Helper T cell (primary cell): ENCODE results near the genes PPP2R5B and CDC42EP2.

DNA sequence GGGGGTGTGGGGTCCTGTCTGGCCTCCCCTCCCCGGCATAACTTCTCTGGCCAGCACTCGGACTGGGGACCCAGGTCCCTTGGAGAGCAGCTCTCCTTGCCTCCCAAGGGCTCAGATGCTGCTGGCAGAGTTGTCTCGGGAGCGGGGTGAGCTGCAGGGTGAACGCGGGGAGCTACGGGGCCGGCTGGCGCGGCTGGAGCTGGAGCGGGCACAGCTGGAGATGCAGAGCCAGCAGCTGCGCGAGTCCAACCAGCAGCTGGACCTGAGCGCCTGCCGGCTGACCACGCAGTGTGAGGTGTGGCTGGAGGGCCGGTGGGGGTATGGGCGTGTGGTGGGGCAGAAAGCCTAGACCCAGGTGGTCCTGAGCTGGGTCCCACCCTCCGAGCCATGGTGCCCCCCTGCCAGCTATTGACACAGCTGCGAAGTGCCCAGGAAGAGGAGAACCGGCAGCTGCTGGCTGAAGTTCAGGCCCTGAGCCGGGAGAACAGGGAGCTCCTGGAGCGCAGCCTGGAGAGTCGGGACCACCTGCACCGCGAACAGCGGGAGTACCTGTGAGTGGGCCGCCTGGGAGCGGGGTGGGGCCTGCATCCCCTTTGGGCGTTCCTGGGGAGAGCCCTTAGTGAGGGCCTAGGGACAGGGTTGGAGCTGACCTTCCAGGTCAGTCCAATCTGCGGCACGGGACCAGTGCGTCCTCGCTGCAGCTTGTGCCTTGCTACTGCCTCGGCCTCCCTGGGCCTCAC lies 5.8 kb upstream of the RPS6KA4 start:
- PRO-cap, 2 experiments: no peak in any of the 2 experiments

GRCh38 chr11:64357825-64358372 lies 1.1 kb upstream of the RPS6KA4 start:
- PRO-cap, 2 experiments: no peak in any of the 2 experiments

DNA sequence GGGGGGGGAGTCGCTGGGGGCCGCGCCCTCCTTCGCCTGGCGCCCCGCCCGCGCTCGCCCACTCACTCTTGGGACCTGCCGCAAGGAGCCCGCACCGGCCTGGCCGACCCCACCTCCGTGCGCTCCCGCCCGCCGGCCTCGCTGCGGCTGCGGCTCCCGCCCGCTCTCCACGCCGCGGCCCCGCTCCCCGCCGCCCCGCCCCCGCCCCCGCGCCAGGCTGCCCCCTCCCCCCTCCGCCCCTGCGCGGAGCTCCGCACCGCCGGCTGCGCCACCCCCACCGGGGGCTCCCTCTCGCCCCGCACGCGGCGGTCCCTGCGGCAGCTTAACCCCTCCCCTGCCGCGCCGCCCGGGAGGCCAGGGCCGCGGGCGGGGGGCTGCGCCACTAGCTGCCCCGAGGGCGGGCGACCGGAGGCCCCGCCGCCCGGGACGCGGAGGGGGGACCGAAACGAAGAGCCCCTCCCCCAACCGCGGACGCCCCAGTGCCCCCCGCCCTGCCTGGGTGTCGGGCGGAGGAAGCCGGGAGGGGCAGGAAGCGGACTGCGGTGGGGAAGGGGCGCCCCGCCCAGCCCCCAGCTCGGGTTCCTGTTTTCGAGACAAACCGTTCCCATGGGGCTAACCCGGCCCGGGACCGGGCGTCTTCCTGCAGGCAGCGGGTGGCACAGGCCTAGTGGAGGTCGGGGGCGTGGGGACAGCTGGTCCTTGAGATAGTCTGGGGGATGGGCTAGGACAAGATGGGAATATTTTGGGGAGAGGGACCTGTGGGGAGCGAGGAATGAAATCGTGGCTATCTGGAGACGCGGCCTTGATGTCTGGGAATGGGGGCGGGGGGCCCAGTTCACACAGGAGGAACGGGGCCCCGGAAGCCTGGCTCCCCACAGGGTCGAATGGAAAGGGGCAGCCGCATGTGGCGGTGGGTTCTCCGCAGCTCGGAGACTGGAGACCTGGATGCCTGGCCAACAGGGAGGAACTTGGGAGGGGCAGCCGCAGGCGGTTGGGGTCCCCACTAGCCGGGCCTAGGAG lies 1.0 kb upstream of the RASGRP2 start:
- PRO-cap, 2 experiments: peak in 2 of 2 experiments; most common plus-strand start position 65 of the sequence (in 2); most common minus-strand start position 149 of the sequence (in 2)

GRCh38 chr11:64761556-64762023 lies 1.8 kb upstream of the PYGM start:
- PRO-cap, 2 experiments: no peak in any of the 2 experiments

GRCh38 chr11:64775022-64776271 lies 2.9 kb downstream of the SF1 start:
- PRO-cap, 2 experiments: no peak in any of the 2 experiments

DNA sequence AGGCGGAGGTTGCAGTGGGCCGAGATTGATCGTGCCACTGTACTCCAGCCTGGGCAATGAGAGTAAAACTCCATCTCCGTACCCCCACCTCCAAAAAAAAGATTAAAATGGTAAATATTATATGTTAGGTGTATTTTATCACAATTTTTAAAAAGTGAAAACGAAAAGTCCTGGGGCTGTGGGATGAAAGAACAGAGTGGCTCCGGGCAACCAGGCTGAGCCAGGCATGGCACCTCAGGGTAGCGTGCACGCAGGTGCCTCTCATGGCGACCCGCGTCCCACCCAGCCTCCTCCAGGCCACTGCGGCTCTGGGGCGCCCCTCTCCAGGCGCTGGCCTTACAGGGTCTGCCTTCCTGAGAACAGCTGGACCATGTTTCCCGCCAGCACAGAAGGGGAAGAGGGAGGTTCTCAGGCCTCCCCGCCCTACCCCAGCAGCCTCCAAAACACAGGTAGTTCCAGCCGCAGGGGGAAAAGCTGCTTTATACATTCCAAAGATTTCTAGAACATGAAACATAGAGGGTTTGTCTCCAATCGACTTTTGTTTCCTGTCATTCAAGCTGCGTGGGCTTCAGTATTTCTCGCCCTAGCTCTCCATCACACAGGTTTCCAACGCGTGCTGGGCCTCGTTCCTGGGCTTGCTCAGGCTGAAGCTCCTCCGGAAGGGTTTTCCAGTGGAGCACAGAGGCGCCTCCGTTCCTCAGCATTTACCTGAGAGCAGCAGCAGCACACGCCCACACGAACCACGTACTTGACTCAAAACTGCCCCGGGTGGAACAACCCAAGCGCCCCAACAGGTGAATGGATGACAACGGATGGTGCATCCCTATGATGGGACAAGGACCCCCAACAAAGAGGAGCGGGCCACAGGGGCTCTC lies 10.5 kb downstream of the EHD1 start:
- PRO-cap, 2 experiments: no peak in any of the 2 experiments

DNA sequence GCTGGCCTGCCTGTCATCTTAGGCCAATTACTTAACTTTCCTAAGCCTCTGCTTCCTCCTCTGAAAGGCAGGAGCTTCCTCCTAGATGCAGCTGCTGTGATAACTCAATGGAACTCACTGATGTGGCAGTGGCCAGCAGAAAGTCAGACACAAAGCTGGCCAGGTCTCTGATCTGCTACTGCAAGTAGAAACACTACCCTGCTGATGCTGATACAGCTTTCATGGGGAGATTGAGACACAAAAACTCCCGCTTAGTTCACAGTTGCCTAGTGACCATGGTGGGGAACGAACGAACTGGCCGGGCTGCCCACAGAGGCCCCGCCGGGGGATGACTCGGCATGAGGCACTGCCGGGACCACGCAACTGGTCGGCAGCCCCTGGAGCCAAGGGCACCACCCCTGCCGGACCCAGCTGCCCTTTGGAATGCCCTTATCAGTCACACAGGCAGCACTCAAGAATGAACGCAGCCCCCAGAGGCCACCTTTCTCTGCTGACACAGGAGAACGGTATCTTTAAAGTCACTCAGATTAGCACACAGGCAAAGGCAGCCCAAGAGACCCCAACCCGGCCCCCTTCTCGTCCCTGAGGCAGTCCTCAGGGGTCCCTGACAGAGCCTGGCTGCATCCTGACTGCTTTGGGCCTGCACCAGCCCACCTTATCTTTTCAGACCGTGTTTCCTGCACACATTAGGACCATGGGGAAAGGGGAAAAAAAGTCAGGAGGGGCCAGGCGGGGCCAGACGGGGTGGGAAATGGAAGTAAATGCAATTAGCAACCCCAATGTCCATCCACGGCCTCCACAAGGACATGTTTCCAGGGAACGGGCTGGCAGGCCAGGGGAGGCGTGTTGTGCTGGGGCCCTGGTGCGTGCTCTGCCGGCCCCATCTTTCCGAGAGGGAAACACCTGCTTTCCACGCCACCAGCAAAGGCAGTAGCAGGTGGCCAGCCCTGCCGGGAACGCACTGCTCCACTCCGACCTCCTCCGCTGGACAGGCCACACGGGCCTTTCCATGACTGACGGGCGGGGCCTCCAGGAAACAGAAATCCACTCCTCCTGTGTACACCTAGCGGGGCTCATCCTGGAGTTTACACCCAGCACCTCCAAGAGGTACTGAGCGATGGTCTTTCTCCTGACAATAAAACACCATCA lies 7.7 kb downstream of the EHD1 start:
- PRO-cap, 2 experiments: no peak in any of the 2 experiments

DNA sequence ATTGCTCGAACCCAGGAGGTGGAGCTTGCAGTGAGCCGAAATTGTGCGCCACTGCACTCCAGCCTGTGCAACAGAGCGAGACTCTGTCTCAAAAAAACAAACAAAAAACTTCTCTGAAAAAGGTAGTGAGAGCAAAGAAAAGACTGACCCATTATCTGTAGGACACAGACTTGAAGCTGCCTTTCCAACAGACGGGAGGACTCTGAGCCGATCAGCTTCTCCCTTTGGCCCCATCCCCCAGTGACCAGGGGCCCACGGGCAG lies 3.0 kb downstream of the EHD1 start:
- PRO-cap, 2 experiments: no peak in any of the 2 experiments

- PRO-cap, 2 experiments: peak in 2 of 2 experiments; most common plus-strand start chr11:64878883 (in 2)
Observed at GRCh38 chr11:64878741-64879583, 541 bp upstream of the EHD1 start.

GRCh38 chr11:64896337-64896988 lies 18.0 kb upstream of the EHD1 start:
- PRO-cap, 2 experiments: no peak in any of the 2 experiments

GRCh38 chr11:64923782-64925094 lies at the start of gene PPP2R5B:
Gene PPP2R5B (plus strand): TSS chr11:64924689.
- PRO-cap, 2 experiments: peak in 2 of 2 experiments; most common plus-strand start chr11:64924274 (in 2); most common minus-strand start chr11:64924585 (in 2)

- PRO-cap, 2 experiments: peak in 1 of 2 experiments; most common plus-strand start chr11:64971835 (in 1); most common minus-strand start chr11:64971740 (in 1)
Observed at GRCh38 chr11:64971681-64971895, 320 bp downstream of the MAJIN start.

GRCh38 chr11:64988304-64989213 lies 8.2 kb downstream of the BATF2 start:
- PRO-cap, 2 experiments: no peak in any of the 2 experiments

GRCh38 chr11:65111122-65111809 lies 406 bp upstream of the TM7SF2 start:
- PRO-cap, 2 experiments: peak in 2 of 2 experiments; most common minus-strand start chr11:65111662 (in 2)

DNA sequence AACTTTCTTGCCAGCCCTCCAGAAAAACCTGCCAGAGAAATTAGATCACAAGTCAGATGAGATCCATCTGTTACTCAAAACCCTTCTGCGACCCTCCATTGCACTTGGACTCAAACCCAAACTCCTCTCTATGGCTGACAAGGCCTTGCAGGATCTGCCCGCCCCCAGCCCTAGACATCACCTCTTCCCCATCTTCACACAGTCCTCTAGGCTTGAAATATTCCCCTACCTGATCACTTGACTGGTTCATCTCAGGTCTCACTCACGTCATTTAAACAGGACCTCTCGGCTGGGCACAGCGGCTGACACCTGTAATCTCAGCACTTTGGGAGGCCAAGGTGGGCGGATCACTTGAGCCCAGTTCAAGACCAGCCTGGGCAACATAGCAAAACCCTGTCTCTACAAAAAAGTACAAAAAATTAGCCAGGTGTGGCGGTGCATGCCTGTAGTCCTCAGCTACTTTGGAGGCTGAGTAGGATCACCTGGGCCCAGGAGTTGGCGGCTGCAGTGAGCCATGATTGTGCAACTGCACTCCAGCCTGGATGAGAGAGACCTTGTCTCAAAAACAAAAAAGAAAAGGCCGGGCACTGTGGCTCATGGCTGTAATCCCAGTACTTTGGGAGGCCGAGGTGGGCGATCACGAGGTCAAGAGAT lies 1.4 kb upstream of the ZNHIT2 start:
- PRO-cap, 2 experiments: no peak in any of the 2 experiments

DNA sequence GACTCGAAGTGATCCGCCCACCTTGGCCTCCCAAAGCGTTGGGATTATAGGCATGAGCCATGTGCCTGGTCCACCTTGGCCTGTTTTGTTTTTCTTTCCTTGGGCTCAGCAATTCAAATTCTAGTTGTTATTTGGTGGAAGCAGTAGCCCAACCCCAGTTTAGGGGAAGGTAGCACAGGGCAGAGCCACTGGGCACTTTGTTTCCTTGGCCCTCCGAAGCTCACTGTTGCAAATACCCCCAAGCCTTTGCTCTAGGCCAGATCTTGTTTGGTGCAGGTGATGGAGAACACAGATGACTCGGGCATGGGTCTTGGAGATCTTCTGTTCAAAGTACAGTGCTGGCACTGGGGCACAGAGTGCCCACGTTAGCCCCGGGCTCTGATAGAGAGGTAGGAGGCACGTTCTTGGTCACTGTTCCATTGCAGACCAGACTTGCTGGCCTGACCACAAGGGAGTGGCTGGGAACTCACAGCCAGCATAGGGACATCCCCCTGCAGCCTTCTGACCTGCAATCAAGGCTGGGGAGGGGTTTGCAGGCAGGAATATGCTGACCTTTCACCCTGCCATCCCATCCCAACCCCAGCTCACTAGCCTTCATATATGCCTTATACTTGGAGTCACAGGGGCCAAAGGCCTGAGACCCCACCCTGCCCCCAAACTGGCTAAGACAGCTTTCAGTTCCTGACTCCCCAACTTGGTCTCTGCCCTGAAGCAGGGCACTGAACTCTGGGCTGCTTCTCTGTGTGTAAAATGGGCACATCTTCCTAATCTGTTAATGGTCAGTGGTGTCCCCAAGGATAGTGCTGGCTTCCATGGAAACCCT lies 4.5 kb downstream of the MRPL49 start:
- PRO-cap, 2 experiments: no peak in any of the 2 experiments

GRCh38 chr11:65134930-65136141 lies 1.0 kb upstream of the SYVN1 start:
- PRO-cap, 2 experiments: peak in 2 of 2 experiments; most common plus-strand start chr11:65135210 (in 2); most common minus-strand start chr11:65135001 (in 2)

DNA sequence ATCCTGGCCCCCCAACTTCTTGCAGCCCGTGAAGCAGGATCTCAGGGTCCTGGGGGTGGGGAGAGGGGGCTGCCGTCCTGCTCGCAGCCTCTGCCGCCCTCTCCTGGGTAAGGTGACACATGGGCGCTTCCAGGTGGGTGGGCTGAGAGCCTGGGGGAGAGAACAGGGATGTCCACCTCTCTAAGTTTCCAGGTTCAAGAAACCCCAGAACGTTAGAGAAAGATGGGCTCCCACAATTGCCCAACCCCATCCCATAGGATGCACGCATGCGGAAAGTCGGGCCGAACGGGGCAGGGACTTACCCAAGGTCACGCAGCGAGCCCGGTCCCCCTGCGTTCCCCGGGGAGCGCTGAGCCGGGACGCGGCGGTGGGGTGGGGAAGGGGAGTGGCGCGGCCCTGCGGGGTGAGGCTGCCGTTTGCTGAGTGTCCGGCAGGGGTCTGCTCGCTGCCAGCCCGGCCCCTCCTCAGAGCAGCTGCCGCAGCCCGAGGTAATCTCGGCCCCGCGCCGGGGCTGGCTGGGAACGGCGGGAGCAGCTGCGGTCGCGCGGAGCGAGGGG lies 727 bp upstream of the CAPN1 start:
- PRO-cap, 2 experiments: peak in 1 of 2 experiments; most common plus-strand start position 491 of the sequence (in 1)

- PRO-cap, 2 experiments: no peak in any of the 2 experiments
Observed at GRCh38 chr11:65204287-65205081, 22.8 kb downstream of the CAPN1 start.

DNA sequence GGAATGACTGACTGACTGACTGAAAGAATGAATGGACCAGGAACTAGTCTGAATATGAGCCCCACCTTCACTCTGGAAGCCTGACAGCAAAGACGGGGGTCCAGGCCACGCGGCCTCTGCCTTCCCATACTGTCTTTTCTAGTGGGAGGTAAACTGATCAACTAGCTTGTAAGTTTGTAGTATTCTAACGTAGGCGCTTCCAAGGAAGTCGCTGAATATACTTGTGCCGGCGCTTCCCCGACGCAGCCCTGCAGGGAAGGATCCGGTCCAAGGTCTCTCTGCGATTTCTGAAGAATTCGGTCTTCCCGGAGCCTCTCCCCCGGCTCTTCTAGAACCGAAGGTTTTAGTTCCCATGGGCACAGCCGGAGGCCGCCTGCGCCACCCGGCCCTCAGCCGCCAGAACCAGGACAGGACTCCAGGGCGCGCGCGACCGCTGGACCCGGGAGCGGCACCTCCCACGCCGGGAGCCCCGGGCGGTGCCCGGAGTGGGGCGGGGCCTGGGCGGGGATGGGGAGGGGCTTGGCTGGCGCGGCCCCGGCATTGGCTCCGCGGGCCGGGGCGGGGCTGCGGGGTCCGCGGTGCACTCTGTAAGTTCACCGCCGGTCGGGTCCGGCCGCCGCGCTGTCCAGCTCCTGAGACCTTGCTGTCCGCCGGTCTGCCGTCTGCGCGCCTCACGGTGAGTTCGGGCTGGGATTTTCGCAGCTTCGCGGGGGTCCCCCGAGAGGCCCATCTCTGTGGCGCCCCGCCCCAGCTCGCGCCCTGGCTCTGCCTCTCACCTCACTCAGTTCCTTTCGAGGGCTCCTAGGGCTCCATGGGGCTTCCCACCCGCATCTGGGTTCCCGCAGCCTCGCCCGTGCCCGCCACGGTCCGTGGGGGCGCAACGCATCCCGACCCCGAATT lies at the start of gene CDC42EP2:
CDC42EP2 (plus strand) TSS at position 588 of the 900 bp plus-strand sequence.
- PRO-cap, 2 experiments: no peak in any of the 2 experiments